IMR-90 (cell line): ENCODE results near the gene RPL36.

DNA sequence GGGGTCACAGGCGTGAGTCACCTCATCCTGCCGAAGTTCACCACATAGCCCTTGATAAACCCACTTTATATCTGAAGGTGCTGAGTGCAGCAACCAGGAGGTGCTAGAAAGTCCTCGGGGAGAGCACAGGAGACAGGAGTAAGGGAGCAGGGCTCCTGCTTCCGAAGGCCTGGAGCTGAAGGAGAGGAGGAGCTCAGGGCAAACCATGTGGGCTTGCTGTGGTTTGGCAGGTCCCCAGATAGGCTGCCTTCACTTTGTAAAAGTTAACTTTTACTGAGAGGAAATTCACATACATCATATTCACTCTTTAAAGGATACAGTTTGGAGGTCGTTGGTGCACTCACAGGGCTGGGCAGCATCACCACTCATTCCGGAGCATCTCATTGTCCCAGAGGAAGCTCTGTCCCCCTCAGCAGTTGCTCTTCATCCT lies 49.4 kb downstream of the KDM4B start:
- RRBS = no CpG with 5 or more reads among the region's 6 CpGs
CAGE:
- cytosol, long polyA plus RNA = no peak
- long polyA plus RNA = no peak
- nucleus, long polyA plus RNA = no peak

DNA sequence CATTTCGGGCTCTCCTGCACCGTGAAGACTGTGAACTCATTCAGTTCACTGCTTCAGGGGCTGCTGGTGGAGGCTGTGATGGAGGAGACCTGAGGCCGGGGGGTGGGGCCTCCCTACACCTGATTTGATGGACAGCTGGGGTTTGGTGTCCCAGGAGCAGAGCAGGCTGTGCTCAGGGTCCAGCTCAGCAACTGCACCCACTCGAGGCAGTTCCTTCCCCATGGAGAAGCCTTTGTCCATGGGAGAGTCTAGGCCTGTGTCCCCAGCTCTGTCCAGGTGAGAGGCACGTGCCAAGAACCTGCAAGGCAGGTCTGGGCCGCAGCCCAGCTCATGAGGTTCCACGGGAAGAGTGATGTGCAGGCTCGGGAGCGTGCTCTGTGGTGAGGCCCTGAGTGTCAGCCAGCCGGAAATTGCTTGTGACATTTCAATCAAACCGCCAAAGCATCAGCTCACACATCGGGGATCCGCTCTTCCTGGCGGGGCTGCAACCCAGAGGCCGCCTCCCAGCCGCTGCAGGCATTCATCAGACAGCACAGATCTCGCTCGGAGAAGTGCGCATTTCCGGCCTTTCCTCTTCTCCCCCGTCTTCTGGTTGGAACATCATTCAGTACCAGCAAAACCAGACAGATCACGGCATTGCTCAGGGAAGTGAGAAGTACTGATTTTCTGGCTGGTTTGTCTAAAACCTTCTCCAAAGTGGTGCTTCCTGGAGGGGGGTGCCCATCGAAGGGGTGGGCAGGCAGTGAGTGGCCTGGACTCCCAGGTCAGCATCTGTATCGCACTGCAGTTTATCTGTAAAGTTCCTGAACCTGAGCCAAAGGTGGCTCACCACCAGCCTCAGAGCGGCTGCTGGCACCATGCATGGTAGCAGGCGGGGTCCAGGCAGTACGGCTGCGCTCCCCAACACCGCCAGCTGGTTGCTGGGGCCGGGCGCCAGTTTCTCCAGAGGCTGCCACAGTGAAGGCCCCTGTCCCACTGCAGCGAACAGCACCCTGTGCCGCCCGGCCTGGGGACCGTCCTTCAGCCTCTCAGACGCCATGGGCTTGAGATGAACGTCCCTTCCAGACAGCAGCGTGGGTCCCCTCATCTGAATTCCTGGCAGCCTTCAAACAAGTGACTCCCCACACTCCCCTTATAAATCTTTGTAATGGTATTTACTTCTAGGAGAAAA lies 109.4 kb downstream of the KDM4B start:
- RRBS = 62% methylated on average over 7 of the region's 38 CpGs
CAGE:
- cytosol, long polyA plus RNA = no peak
- long polyA plus RNA = no peak
- nucleus, long polyA plus RNA = no peak

DNA sequence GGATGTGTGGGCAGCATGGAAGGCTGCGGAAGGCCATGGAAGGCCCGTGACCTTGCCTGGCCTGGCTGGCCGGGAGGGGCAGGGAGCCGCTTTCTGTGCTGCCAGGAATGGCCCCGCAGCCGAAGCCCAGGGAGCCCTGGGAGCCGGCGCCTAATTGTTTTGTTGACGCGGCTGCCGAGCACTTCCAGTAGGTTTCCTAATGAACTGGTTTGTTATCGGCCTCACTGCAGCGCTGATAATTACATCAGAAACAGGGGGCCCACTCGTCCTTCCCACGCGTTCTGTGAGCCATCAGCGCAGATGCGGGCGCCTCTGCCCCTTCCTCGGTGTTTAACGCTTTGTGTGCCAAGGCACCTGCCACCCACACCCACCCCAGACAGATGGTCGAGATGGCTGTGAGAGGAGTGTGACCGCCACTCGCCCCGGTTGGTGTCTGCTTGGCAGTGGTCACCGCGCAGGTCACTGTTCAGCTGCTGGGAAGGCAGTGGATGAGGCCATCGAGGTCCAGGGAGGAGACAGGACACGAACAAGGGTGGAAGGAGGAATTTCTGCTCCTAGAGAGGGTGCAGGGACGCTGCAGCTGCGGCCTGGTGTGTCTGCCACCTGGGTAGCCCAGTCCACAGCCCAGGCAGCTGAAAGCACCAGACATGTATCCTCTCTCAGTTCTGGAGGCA lies 124.5 kb downstream of the KDM4B start:
- RRBS = 77% methylated on average over 5 of the region's 31 CpGs
CAGE:
- cytosol, long polyA plus RNA = no peak
- long polyA plus RNA = no peak
- nucleus, long polyA plus RNA = no peak

- RRBS = 94% methylated on average over 4 of the region's 15 CpGs
CAGE:
- cytosol, long polyA plus RNA = no peak
- long polyA plus RNA = no peak
- nucleus, long polyA plus RNA = no peak
These were observed 132.8 kb downstream of the KDM4B start for GRCh38 chr19:5101726-5102124.

DNA sequence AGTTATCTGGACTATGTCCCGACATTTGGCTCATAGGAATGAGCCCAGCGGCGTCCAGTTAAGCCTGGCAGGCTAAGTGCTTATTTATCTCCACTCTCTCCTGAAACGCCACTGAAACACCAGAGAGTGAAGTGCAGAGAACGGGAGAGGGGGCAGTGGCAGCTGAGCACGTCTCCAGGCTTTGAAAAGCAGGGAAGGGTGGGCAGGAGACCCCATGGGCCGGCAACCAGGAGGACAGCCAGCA lies 145.9 kb downstream of the KDM4B start:
- RRBS = no CpG with 5 or more reads among the region's 7 CpGs
CAGE:
- cytosol, long polyA plus RNA = no peak
- long polyA plus RNA = no peak
- nucleus, long polyA plus RNA = no peak

- RRBS = no CpG with 5 or more reads among the region's 12 CpGs
CAGE:
- cytosol, long polyA plus RNA = no peak
- long polyA plus RNA = no peak
- nucleus, long polyA plus RNA = no peak
These were observed 147.2 kb downstream of the PTPRS start for GRCh38 chr19:5193256-5193908.

GRCh38 chr19:5229308-5229906 lies 111.2 kb downstream of the PTPRS start:
- RRBS = 77% methylated on average over 4 of the region's 63 CpGs
CAGE:
- cytosol, long polyA plus RNA = no peak
- long polyA plus RNA = no peak
- nucleus, long polyA plus RNA = no peak

GRCh38 chr19:5689893-5690397 lies at the start of gene RPL36:
Gene RPL36 (plus strand): TSS chr19:5690295.
- RRBS = 1% methylated on average over 10 of the region's 43 CpGs
CAGE:
- cytosol, long polyA plus RNA = start-site peak on the plus strand at chr19:5690234-5690317, 30,306 and 34,535 reads in 2 replicates
- long polyA plus RNA = start-site peak on the plus strand at chr19:5690229-5690320, 29,085 and 24,830 reads in 2 replicates
- nucleus, long polyA plus RNA = start-site peak on the plus strand at chr19:5690234-5690304, 13,333 and 19,360 reads in 2 replicates

- RRBS = no CpG with 5 or more reads among the region's 28 CpGs
CAGE:
- cytosol, long polyA plus RNA = no peak
- long polyA plus RNA = no peak
- nucleus, long polyA plus RNA = no peak
These were observed 2.6 kb upstream of the NRTN start for GRCh38 chr19:5802211-5802701.

- RRBS = 11% methylated on average over 7 of the region's 33 CpGs
CAGE:
- cytosol, long polyA plus RNA = no peak
- long polyA plus RNA = no peak
- nucleus, long polyA plus RNA = no peak
These were observed 17.1 kb downstream of the NRTN start for GRCh38 chr19:5821703-5822545.

- RRBS = no CpG with 5 or more reads among the region's 22 CpGs
CAGE:
- cytosol, long polyA plus RNA = no peak
- long polyA plus RNA = no peak
- nucleus, long polyA plus RNA = no peak
These were observed 12.7 kb downstream of the FUT6 start for GRCh38 chr19:5826635-5827274.

GRCh38 chr19:5828462-5828775 lies 11.1 kb downstream of the FUT6 start:
- RRBS = no CpG with 5 or more reads among the region's 18 CpGs
CAGE:
- cytosol, long polyA plus RNA = no peak
- long polyA plus RNA = no peak
- nucleus, long polyA plus RNA = no peak

- RRBS = no CpG with 5 or more reads among the region's 12 CpGs
CAGE:
- cytosol, long polyA plus RNA = no peak
- long polyA plus RNA = no peak
- nucleus, long polyA plus RNA = no peak
These were observed 26.8 kb downstream of the CAPS start for GRCh38 chr19:5940816-5941222.

- RRBS = no CpG with 5 or more reads among the region's 16 CpGs
CAGE:
- cytosol, long polyA plus RNA = no peak
- long polyA plus RNA = no peak
- nucleus, long polyA plus RNA = no peak
These were observed 28.0 kb downstream of the RANBP3 start for GRCh38 chr19:5949681-5950506.

DNA sequence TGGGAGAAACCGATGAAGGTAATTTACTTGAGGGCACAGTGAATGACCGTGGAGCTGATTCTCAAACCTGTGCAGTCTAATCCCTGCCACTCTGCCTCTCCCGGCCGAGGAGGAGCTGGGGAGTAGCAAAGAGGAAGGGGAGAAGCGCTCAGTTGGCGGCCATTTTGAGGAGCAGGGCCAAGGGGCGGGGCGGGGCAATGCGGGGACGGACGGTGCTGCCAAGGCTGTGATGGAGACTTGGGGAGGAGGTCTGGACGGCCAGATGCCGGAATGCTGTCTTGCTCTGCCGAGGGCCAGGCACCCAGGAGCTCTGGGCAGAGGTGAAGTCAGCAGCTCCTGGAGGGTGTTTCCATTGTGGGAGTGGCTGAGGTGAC lies 12.4 kb upstream of the RANBP3 start:
- RRBS = no CpG with 5 or more reads among the region's 14 CpGs
CAGE:
- cytosol, long polyA plus RNA = no peak
- long polyA plus RNA = no peak
- nucleus, long polyA plus RNA = no peak

DNA sequence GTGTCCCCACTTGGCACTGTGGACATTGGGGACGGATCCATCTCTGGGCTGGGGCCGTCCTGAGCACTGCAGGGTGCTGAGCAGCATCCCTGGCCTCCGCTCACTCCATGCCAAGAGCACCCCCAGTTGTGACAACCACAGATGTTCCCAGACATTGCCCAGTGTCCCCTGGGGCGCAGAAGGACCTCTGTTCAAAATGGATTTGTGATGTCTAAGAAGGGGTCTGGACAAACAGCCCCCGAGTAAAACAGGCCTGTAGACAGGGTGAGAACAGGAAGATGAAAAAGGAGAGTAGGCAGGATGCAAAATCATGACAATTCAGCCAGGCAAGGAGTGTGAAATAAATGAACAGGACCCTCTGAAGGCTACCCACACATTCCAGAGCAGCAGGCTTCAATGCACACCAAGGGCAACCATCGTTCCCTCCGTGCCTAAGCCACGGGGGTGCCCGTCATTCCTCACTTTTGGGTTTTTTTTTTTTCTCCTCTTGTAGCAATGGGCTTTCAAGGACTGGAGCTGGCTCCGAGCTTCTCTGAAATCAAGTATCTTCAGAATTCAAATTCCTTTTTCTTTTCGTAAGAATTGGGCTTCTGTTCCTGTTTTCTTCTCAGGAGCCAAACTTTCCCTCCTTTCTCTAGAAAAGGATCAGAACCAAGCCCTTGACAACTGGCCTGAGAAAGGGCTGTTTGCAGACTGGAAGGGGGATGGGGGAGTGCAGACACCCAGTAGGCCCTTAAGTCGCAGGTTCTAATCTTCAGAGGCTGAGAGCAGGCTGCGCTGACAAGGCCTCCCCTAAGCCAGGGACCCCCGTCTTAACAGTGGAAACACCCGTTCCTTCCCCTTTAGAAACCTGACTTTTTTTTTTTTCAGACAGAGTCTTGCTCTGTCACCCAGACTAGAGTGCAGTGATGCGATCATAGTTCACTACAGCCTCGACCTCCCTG lies 51.9 kb downstream of the RFX2 start:
- RRBS = no CpG with 5 or more reads among the region's 17 CpGs
CAGE:
- cytosol, long polyA plus RNA = no peak
- long polyA plus RNA = no peak
- nucleus, long polyA plus RNA = no peak

DNA sequence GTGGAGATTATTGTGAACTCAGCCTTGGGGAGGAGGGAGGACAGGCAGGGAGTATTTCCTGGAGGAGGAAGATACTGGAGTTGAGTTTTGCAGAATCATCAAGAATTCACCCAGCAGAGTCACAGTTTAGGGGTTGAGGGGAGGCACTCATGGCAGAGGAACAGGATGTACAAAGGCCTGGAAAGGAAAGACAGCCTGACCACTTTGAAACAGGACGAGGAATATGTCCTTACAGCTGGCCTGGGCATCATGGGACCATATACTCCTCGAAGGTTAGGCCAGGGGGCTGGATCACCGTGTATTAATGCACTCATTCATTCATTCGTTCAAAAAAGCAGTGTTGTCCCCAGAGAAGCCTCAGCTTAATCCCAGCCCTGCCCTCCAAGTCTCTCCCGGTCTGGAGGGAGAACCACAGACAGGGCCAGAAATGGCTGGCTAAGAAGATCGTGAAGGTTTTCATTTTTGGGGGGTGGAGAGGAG lies 571 bp downstream of the GTF2F1 start:
- RRBS = no CpG with 5 or more reads among the region's 6 CpGs
CAGE:
- cytosol, long polyA plus RNA = no peak
- long polyA plus RNA = no peak
- nucleus, long polyA plus RNA = no peak

GRCh38 chr19:6413233-6414234 lies 11.1 kb downstream of the KHSRP start:
- RRBS = no CpG with 5 or more reads among the region's 24 CpGs
CAGE:
- cytosol, long polyA plus RNA = no peak
- long polyA plus RNA = start-site peak on the minus strand at chr19:6413947-6413970, 120 and 168 reads in 2 replicates
- nucleus, long polyA plus RNA = start-site peak on the plus strand at chr19:6414071-6414196, 14 and 16 reads in 2 replicates

DNA sequence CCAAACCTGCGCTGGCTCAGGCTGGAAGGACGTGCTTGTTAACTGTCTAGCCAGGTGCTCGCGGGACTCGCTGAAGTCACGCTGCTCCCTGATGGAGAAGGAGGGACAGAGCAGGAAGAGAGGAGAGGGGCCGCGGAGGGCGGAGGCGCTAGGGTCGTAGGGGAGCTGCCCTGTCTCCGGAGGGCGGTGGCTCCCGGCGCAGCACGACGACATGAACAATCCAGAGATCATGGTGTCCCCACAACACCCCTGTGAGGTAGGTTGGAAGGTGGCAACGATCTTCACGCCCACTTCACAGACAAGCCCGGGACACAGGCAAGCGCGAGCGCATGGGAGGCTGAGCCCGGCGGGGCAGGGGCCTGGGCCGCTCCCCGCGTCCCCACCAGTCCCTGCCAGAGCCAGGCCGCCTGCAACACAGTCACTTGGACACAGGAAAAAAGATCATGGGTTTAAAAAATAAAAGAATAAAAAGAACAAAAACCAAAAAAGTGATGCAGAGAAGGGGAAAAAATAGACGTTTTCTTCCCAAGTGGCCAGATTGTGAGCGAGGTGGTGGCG lies 10.3 kb downstream of the KHSRP start:
- RRBS = 83% methylated on average over 15 of the region's 32 CpGs
CAGE:
- cytosol, long polyA plus RNA = no peak
- long polyA plus RNA = no peak
- nucleus, long polyA plus RNA = no peak

- RRBS = no CpG with 5 or more reads among the region's 11 CpGs
CAGE:
- cytosol, long polyA plus RNA = no peak
- long polyA plus RNA = no peak
- nucleus, long polyA plus RNA = no peak
These were observed 3.2 kb upstream of the TUBB4A start for GRCh38 chr19:6505334-6505689.